Mesenchymal stem cell of adipose (primary cell): Measurements from ENCODE around the gene CCDC167.

- CAGE, long polyA plus RNA: no peak
These were observed 993 bp downstream of the MTCH1 start for GRCh38 chr6:36985087-36985319.

GRCh38 chr6:36987052-36987493 is 1.1 kb upstream of the MTCH1 start:
- CAGE, long polyA plus RNA: no peak

- CAGE, long polyA plus RNA: no peak
These were observed 12.6 kb downstream of the FGD2 start for GRCh38 chr6:37017783-37018687.

DNA sequence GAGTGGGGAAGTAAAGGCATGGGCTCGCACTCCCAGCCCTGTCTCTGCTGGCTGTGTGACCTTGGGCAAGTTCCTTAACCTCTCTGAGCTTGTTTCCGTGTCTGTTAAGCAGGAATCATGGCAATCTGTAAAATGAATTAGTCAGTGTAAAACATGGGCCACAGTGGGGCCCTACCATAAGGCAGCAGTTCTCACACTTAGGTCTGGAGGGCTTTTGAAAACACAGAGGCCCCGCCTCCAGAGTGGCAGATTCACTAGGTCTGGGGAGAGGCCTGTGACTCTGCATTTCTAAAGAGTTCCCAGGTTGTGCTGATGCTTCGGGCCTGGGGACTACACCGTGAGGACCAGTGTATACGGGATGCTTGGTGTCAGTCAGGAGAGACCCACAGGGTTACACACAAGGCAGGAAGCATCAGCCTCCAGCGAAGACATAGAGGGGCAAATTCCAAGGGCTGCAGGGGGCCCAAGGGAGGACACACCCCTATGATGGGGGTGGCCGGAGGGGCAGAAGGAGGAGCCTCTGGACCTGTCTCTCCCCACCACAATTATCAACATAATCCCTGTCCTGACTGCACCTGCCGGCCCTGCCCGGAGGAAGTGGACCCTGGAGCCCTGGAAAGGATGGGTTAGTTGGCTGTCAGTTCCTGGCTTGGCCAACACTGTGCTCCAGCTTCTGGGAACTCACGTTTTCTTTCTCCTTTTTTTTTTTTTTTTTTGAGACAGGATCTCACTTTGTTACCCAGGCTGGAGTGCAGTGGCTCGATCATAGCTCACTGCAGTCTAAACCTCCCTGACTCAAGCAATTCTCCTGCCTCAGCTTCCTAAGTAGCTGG is 46.7 kb downstream of the FGD2 start:
- CAGE, long polyA plus RNA: no peak

DNA sequence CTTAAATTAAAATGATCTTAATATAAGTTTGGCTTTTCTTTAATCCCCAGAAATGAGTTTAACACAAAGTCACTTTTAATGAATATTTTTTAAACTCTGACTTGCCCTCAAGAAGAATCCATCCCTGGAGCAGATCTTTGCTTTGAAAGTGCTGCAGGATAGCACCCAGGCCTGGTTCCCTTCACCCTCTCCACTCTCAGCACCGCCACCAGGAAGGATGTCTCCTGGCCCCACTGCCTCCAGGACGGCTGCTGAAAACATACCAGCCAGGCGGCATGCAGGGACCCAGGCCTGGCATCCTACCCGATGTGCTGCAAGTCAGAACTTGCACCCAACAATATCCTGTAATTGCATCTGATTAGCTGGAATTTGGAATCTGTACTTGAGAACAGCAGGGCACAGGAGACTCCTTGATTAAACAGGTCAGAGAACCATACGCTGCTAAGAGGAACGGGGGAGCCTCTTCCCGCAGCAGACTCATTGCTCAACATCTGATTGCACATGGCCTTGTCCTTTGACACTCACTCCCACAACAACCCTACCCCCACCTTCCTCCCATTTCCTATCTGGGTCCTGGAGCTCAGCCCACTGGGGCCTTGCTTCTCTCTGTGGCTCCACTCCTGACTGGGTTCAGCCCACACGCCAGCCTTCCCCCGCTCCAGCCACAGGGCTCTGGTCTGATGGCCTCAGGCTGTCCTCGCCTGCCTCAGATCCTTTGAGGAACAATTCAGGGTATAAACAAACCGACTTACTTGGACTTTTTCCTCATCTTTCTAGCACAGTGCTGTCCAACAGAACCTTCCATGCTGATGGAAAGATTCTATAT is 77.9 kb downstream of the FGD2 start:
- CAGE, long polyA plus RNA: no peak

GRCh38 chr6:37105466-37105853 is 64.5 kb upstream of the PIM1 start:
- CAGE, long polyA plus RNA: no peak

DNA sequence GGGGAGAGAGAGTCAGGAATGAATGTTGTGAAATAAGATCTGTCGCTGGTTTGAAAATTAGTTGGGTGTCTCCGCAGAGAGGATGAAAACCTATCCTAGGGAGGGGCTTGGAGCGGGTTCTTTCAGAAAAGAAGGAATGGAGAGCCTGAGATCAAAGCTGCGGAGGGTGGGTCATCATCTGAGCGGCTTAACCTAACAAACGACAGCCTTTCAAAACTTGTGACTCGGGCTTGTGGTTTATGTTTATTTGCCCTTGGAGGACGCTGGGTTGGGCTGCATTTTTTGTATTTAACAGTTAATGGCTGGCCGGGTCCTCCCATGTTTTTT is 2.0 kb downstream of the PIM1 start:
- CAGE, long polyA plus RNA: no peak

- CAGE, long polyA plus RNA: no peak
These were observed 3.1 kb downstream of the PIM1 start for GRCh38 chr6:37172806-37173684.

GRCh38 chr6:37209442-37210061 is 39.6 kb downstream of the PIM1 start:
- CAGE, long polyA plus RNA: no peak

DNA sequence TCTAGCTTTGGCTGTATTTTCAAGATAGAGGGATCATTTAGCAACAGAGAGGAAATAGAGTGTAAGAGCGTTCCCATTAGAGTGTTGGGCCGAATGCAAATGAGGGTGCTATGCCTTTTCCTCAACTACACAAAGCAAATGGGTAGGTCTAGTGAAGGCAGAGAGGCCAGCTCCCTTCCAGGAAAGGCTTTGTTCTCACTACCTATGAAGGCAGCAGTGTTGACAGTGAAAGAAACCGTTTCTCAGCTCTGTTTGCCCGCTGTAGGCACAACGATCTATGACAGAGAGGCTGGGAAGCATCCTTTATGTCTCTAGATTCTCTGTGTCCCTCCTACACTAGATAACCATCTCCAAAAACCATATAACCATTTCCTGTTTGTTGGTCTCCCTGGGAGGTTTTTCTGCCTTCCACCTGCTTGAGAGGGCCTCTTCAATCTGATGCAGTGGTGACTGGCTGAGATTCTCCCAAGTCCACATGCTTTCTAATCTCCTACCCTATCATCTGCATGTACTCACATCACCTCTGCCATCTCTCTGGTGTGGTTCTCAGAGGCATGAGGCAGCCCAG is 31.9 kb upstream of the TMEM217 start:
- CAGE, long polyA plus RNA: no peak

- CAGE, long polyA plus RNA: no peak
These were observed 2.5 kb downstream of the CMTR1 start for GRCh38 chr6:37435468-37435918.

GRCh38 chr6:37496825-37497678 is 2.6 kb downstream of the CCDC167 start:
- CAGE, long polyA plus RNA: no peak

DNA sequence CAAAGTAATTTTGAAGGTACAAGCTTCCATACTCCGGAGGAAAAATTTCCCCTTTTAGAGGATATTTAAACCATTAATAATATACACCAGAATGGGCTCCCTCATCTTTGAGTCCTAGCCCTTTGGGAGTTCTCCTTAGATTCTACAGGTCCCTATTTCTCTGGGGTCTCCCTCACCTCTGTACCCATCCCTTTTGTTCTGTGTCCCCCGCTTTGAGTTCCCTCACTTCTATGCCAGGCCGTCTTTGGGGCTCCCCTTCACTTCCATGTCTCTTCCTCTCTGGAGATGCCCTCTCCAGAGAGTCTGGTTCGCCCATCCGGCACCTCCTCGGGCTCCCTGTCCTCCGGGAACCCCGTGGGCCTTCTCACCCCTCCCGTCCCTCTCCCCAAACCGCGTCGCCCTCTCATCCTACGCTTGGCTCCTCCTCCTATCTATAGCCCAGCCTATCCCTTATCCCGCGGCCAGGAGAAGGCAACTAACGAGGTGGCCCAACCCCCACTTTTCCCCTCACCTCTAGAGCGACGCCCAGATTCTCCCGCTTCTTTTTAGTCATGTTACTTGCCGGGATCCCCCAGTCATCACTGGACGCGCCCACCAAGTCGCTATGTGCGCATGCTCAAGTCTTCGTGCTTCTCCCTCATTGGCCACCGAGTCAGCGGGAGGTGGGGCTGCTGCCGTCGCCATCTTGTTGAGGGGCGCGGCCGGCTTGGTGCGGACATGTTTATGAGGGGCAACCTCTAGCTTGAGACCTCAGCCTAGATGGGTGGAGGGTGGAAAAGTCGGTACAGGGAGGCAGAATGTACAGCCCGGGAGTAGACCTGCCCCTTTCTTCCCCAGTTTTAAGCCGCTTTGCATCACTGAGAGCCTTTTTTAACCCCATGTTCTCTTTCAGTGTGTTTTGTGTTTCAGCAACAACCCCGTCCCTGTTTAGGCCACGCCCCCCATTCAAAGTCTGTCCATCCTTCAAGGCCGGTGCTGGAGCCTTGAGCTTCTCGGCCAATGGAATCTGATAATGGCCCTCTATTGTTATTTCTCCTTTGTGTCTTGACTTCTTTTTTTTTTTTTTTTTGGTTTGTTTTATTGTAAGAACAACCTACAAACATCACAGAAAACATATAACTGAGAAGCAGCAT is at the start of gene CCDC167:
Gene CCDC167 (minus strand): TSS at position 583 of the 1,133 bp plus-strand sequence.
- CAGE, long polyA plus RNA: no peak

DNA sequence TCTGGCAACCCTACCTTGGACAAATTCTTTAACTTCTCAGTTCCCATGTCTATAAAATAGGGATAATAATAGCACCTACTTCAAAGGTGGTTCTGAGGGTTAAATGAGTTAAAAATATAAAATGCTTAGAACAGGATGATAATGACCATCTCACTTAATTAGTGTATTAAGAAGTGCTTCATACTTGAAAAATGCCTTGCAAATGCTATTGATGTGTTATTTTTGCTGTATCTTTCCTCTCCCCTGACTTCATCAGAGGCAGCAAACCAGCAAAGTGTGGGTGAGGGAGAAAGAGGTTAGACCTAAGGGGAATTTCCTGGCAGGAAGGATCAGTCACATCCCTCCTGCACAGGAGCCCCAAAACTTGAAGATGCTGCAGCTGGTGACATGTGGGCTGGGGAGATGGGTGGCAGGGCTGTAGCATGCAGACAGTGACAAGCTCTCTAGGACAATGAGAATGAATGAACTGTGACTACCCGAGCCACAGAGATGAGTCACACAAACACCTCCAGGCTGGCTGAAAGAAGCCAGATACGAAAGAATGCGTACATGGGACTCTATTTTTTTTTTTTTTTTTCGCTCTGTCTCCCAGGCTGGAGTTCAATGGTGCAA is 53.8 kb upstream of the CCDC167 start:
- CAGE, long polyA plus RNA: no peak

DNA sequence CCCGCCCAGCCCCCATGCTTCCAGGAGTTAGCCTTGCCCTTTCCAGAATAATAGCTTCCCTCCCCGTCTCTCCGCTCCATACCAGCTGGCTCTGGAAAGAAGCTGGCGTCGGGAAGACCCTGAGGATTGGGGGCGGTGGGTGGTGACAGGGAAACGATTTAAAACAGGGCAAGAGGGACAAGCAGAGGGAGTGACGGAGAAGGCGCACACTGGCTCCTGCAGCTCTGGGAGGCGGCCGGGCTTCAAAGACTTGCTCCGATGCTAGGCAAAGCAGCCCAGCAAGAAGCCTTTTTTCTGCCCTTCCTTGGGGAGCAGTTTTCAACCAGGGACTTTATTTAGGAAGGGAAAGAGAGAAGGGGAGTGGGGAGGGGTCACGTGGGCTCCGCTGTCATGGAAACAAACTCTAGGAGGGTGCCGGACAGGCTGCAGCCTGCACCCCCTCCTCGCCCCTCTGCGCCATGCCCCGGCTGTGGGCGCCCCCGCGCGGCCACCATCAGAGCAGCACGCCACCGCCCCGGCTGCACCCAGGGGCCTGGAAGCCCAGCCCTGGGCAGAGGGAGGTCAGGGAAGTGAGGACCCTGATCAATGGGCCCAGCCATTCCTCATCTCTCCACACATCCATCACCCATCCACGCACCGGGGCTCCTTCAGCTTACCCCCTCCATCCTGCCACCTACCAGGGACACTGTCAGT is 66.5 kb upstream of the CCDC167 start:
- CAGE, long polyA plus RNA: no peak

DNA sequence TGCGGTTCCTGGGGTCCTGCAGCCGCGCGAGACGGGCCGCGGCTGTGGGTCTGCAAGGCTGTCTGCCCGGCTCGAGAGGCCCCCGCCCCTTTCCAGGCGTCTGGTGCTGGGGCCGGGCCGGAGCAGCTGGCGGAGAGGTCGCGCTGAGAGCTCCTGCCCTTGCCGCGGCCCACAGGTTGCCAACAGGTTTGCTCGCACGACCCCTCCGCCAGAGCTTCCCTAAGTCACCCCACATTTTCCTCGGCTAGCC is 919 bp upstream of the MDGA1 start:
- CAGE, long polyA plus RNA: no peak

- CAGE, long polyA plus RNA: no peak
These were observed 7.7 kb upstream of the MDGA1 start for GRCh38 chr6:37704962-37706200.

DNA sequence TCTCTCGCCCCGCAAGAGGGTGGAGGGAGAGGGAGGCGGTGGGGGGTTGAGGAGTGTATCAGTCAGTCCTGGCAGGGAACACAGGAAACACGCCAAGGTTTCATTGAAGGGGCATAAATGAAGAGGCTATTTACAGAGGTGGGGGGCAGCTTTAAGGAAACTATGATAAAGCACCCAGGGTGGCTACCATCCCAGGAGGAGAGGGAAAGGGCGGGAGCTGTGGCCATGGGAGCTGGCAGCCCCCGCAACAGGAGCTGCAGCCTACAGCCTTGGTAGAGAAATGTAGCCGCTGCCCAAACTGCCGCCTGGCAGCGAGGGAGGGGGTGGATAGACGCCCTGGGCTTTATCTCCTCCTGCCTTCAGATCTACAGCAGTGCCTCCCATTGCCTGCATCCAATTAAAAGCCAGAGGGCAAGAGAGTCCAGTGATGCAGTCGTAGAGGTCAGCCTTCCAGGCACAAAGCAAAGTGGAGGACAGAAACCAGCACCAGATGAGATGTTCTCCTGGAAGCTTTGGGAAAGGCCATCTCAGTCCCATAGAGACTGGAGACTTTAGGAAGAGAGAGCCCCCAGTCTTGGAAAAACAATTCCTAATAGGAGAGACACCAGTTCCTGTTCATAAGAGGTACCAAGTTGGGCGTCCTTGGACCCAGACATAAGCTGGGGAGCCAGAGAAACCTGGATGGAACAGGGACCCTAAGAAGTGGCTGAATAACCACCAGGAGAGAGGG is 34.9 kb upstream of the ZFAND3 start:
- CAGE, long polyA plus RNA: no peak

DNA sequence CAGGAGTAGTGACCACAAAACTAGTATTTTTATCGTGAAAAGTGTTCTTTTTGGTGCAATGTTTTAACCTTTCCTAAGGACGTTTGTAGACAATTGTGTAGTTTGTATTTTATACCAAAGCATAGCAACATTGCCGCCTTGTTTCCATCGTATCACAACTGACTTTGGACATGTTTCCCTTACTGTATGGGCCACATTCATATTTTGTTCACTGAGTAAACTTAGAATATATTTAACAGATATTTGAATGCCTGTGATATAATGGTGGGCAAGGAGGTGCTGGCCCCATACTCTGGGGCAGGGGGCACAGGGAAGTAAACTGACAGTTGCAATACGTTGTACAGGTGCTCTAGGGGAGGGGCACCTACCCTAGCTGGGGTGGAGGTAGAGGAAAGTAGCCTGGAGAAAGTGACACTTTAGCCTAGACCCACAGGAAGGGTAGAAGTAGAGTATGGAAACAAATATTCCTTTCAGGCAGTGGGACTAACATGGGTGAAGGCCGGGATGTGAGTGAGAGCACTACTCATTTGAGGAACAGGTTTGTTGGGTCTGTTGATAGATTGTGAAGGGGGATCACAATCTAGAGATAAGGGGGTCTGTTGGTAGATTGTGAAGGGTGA is 2.9 kb downstream of the ZFAND3 start:
- CAGE, long polyA plus RNA: no peak

GRCh38 chr6:37876906-37878256 is 57.9 kb downstream of the ZFAND3 start:
- CAGE, long polyA plus RNA: no peak